GM12878 (cell line): ENCODE results near the gene GAP43.

DNA sequence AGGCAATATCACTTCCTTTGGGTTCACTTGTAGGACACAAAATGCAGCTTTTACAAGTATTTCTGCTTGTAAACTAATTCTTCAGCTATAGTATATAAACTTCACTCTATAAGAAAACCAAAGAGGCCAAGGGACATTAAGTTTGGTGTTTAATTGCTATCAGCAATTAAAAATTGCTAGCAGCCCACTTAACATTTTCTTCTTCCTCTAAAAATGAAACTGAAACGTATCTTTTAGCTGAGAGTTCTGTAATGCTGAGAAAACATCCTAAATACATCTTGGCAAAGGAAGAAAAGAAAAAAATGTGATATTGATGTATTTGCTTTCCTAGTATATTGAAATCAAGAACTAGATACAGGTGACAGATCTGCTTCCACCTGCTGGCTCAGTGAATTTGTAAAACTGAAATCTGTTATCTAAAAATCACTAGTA, 283.3 kb downstream of the ZBTB20 start:
- RAMPAGE, long total RNA, result no peak
- RRBS, 2 experiments, result no CpG with 5 or more reads among the region's 1 CpG
CAGE:
- cytosol, long polyA minus RNA, result no peak
- cytosol, long polyA plus RNA, result no peak
- long polyA plus RNA, result no peak
- nucleolus, long total RNA, result no peak
- nucleus, long polyA plus RNA, result no peak
- nucleus, long total RNA, result no peak

GRCh38 chr3:114892873-114893571, 254.1 kb downstream of the ZBTB20 start:
- RAMPAGE, long total RNA, result no peak
- RRBS, 2 experiments, result no CpG with 5 or more reads among the region's 3 CpGs
CAGE:
- cytosol, long polyA minus RNA, result no peak
- cytosol, long polyA plus RNA, result no peak
- long polyA plus RNA, result no peak
- nucleolus, long total RNA, result no peak
- nucleus, long polyA plus RNA, result no peak
- nucleus, long total RNA, result no peak

GRCh38 chr3:114900517-114901299, 246.4 kb downstream of the ZBTB20 start:
- RAMPAGE, long total RNA, result no peak
- RRBS, 2 experiments, result no CpG with 5 or more reads among the region's 10 CpGs
CAGE:
- cytosol, long polyA minus RNA, result no peak
- cytosol, long polyA plus RNA, result no peak
- long polyA plus RNA, result no peak
- nucleolus, long total RNA, result no peak
- nucleus, long polyA plus RNA, result no peak
- nucleus, long total RNA, result no peak

- RAMPAGE, long total RNA, result no peak
- RRBS, 2 experiments, result no CpG with 5 or more reads among the region's 7 CpGs
CAGE:
- cytosol, long polyA minus RNA, result no peak
- cytosol, long polyA plus RNA, result no peak
- long polyA plus RNA, result no peak
- nucleolus, long total RNA, result no peak
- nucleus, long polyA plus RNA, result no peak
- nucleus, long total RNA, result no peak
These were observed 218.8 kb downstream of the ZBTB20 start for GRCh38 chr3:114928134-114928772.

DNA sequence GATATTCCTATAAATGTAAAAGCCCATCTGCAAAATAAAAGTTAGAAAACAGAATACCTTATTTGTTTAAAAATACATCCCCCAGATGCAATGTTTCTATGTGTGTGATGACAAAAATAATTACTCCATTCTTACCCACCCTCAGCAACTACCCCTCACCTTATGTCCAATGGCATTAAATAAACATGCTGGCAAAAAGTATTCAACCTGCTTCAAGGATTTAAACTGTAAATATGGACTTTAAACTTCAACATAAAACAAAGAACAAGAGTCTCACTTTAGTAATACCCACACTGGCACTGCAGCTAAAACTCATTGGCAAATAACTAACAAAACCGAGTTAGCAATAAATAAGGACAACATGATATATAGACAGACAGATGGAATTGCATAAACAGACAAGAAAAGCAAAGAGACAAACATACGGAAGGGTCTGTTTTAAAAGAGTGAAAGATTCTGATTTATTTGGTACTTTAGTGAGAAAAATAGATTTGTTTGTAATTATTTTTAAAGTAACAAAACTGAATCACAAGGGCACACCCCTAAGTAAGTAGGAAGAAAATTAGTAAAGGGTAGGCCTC, 47.6 kb downstream of the ZBTB20 start:
- RAMPAGE, long total RNA, result no peak
- RRBS, 2 experiments, result no CpG with 5 or more reads among the region's 2 CpGs
CAGE:
- cytosol, long polyA minus RNA, result no peak
- cytosol, long polyA plus RNA, result no peak
- long polyA plus RNA, result no peak
- nucleolus, long total RNA, result no peak
- nucleus, long polyA plus RNA, result no peak
- nucleus, long total RNA, result no peak

DNA sequence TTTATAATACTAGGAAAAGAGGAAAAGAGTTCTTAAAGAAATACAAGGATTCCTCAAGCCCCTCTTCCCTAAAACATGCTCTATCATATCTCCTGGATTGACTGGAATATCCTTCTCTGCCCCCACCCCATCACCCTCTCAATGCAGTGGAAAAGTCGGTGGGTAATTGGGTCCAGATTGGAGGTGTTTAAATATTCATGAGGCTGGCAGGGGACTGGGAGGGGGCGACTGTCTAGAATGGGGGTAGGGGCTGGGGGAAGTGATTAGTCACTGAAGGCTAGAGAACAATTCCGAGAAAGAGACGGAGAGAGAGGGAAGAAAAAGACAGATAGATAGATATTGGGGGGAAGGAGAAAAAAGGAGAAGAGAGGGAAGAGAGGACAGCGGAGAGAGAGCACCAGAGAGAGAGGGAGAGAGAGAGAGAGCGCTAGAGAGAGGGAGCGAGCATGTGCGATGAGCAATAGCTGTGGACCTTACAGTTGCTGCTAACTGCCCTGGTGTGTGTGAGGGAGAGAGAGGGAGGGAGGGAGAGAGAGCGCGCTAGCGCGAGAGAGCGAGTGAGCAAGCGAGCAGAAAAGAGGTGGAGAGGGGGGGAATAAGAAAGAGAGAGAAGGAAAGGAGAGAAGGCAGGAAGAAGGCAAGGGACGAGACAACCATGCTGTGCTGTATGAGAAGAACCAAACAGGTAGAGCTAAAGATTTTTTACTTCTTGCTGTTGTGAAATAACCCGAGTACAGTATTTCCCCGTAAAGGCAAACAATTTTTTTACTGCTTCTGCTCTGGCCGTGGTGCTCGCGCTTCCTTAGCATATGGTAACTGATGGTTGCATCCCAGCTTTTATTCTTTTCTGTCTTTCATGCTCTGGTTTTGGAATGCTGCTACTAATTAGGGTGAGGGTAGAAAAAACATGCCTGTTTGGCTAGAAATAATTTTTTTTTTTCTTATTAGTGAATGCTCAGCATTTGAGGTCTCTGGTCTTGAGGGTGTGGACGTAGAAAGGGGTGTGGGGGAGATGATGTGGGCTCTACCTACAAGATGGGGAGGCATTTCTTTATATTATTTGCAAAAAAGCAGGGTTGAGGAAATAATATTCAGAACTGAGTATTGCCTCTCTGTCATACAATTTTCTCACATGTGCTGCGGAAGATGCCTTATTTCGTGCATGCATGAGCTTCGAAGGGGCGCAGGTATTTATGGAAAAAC, at the start of gene GAP43:
Gene GAP43, plus strand, starts transcription at position 476 of the 1,203 bp plus-strand sequence.
- RAMPAGE, long total RNA, result no peak
- RRBS, 2 experiments, result no CpG with 5 or more reads among the region's 25 CpGs
CAGE:
- cytosol, long polyA minus RNA, result no peak
- cytosol, long polyA plus RNA, result no peak
- long polyA plus RNA, result no peak
- nucleolus, long total RNA, result no peak
- nucleus, long polyA plus RNA, result no peak
- nucleus, long total RNA, result no peak

DNA sequence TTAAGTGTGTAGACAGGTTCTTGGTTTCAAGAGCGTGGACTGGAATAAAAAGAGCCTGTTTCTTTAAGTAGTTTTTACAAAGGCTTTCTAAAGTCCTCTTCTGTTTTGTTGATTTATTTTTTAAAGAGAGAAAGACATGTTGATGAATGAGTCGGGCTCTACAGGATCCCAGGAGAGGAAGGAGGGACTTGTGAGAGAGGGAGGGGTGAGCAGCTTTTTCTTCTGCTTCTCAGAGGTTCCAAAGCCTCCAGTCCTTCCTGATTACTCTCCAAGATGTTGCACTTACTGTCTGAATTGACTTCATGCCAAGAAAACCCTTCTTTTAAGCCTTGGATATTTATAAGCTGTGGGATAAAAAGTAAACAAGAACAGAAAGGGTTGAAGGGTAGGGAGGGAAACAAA, 457.4 kb downstream of the IGSF11 start:
- RAMPAGE, long total RNA, result no peak
- RRBS, 2 experiments, result no CpG with 5 or more reads among the region's 2 CpGs
CAGE:
- cytosol, long polyA minus RNA, result no peak
- cytosol, long polyA plus RNA, result no peak
- long polyA plus RNA, result no peak
- nucleolus, long total RNA, result no peak
- nucleus, long polyA plus RNA, result no peak
- nucleus, long total RNA, result no peak

GRCh38 chr3:118804675-118805046, 230.0 kb downstream of the IGSF11 start:
- RAMPAGE, long total RNA, result no peak
- RRBS, 2 experiments, result no CpG with 5 or more reads among the region's 2 CpGs
CAGE:
- cytosol, long polyA minus RNA, result no peak
- cytosol, long polyA plus RNA, result no peak
- long polyA plus RNA, result no peak
- nucleolus, long total RNA, result no peak
- nucleus, long polyA plus RNA, result no peak
- nucleus, long total RNA, result no peak

- RAMPAGE, long total RNA, result no peak
- RRBS, 2 experiments, result no CpG with 5 or more reads among the region's 3 CpGs
CAGE:
- cytosol, long polyA minus RNA, result no peak
- cytosol, long polyA plus RNA, result no peak
- long polyA plus RNA, result no peak
- nucleolus, long total RNA, result no peak
- nucleus, long polyA plus RNA, result no peak
- nucleus, long total RNA, result no peak
These were observed 47.3 kb downstream of the IGSF11 start for GRCh38 chr3:118987262-118987922.

DNA sequence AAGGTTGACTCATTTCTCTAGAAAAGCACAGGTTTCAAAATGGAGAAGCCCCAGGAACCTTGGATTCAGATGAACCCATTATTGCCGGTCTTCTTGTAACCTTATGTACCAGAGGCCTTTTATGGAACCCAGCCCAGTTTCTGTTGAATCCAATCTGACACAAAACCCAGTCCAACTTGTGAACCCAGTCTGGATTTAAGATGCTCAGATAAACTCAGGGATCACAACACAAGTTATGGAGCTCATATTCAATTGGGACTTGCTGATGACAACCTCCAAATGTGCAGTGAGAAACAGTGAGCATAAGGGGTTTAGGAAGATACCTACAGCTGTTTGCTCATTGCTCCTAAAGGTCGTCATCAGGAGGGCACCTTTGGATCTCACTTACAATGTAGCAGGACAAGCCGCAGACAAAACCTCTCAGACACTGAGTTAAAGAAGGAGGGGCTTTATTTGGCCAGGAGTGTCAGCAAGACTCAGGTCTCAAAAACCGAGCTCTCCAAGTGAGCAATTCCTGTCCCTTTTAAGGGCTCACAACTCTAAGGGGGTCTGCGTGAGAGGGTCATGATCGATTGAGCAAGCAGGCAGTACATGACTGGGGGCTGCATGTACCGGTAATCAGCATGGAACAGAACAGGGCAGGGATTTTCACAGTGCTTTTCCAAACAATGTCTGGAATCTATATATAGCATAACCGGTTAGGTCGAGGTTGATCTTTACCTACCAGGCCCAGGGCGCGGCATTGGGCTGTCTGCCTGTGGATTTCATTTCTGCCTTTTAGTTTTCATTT, 16.7 kb upstream of the B4GALT4 start:
- RAMPAGE, long total RNA, result no peak
- RRBS, 2 experiments, result no CpG with 5 or more reads among the region's 11 CpGs
CAGE:
- cytosol, long polyA minus RNA, result no peak
- cytosol, long polyA plus RNA, result no peak
- long polyA plus RNA, result no peak
- nucleolus, long total RNA, result no peak
- nucleus, long polyA plus RNA, result no peak
- nucleus, long total RNA, result no peak

DNA sequence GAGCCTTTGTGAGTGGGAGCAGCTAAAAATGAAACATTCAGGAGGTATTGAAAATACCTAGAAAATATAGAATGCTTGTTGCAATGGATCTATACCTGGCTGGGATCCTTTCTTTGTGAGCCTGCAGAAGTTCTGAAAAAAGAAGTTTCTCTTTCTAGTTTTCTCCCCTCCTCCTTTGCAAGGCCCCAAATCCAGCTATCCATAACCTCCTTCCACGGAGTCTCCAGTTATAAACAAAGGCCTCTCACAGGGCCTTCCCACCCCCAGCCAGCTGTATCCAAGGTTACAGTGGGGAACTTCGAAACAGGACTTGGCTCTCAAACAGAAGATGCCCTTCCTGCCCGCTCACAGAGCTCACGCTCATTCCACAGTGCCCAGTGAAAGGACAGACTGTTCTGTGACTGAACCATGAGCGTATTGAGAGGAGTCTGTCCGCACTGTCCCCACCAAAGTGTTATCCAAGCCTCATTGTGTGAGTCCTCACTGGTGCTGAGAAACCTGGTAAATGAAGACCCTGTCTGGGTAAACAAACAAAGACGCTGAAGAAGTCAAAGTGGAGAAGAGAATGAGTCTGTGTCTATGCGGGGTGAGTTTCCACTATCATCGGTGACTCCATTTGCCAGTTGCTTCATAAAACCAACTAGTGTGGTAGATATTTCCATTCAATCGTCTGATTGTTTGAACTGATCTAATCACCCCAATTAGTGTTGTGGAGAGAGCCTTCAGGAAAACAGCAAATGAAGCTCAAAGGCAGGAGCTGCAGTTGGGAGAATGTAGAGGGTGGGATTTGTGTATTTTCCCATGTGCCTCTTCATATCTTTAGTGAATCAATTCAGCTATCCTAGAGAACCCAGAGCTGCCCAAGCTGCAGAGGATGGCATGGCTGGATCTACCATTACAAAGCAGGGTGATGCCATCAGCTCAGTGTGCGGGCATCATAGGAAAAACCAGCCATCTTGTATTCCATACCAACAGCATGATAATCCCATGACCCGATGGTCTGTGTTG, 35.5 kb downstream of the ARHGAP31 start:
- RAMPAGE, long total RNA, result no peak
- RRBS, 2 experiments, result no CpG with 5 or more reads among the region's 12 CpGs
CAGE:
- cytosol, long polyA minus RNA, result no peak
- cytosol, long polyA plus RNA, result no peak
- long polyA plus RNA, result no peak
- nucleolus, long total RNA, result no peak
- nucleus, long polyA plus RNA, result no peak
- nucleus, long total RNA, result no peak

- RAMPAGE, long total RNA, result no peak
- RRBS, 2 experiments, result 31 to 90% methylated on average over 6 to 7 of the region's 31 CpGs
CAGE:
- cytosol, long polyA minus RNA, result start-site peak on the plus strand at chr3:119401760-119401766, 42 reads
- cytosol, long polyA plus RNA, result no peak
- long polyA plus RNA, result no peak
- nucleolus, long total RNA, result no peak
- nucleus, long polyA plus RNA, result no peak
- nucleus, long total RNA, result no peak
These were observed 61.8 kb downstream of the TMEM39A start for GRCh38 chr3:119401434-119402272.

DNA sequence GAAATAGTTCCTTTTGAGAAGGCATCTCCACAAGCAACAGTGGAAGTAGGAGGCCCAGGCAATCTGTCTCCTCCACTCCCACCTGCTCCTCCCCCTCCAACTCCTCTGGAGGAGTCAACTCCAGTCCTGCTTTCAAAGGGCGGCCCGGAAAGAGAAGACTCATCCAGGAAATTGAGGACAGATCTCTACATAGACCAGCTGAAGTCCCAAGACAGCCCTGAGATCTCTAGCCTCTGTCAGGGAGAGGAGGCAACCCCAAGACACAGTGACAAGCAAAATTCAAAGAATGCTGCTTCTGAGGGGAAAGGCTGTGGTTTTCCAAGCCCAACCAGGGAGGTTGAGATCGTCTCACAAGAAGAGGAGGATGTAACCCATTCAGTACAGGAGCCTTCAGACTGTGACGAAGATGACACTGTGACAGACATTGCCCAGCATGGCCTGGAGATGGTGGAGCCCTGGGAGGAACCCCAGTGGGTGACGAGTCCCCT, 49.2 kb downstream of the TMEM39A start:
- RAMPAGE, long total RNA, result no peak
- RRBS, 2 experiments, result no CpG with 5 or more reads among the region's 5 CpGs
CAGE:
- cytosol, long polyA minus RNA, result no peak
- cytosol, long polyA plus RNA, result no peak
- long polyA plus RNA, result no peak
- nucleolus, long total RNA, result no peak
- nucleus, long polyA plus RNA, result no peak
- nucleus, long total RNA, result no peak

- RAMPAGE, long total RNA, result no peak
- RRBS, 2 experiments, result no CpG with 5 or more reads among the region's 10 CpGs
CAGE:
- cytosol, long polyA minus RNA, result no peak
- cytosol, long polyA plus RNA, result no peak
- long polyA plus RNA, result no peak
- nucleolus, long total RNA, result no peak
- nucleus, long polyA plus RNA, result no peak
- nucleus, long total RNA, result no peak
These were observed 23.5 kb downstream of the TMEM39A start for GRCh38 chr3:119439791-119440470.

- RAMPAGE, long total RNA, result no peak
- RRBS, 2 experiments, result no CpG with 5 or more reads among the region's 8 CpGs
CAGE:
- cytosol, long polyA minus RNA, result no peak
- cytosol, long polyA plus RNA, result no peak
- long polyA plus RNA, result no peak
- nucleolus, long total RNA, result no peak
- nucleus, long polyA plus RNA, result no peak
- nucleus, long total RNA, result no peak
These were observed 8.2 kb downstream of the POPDC2 start for GRCh38 chr3:119651992-119652834.

DNA sequence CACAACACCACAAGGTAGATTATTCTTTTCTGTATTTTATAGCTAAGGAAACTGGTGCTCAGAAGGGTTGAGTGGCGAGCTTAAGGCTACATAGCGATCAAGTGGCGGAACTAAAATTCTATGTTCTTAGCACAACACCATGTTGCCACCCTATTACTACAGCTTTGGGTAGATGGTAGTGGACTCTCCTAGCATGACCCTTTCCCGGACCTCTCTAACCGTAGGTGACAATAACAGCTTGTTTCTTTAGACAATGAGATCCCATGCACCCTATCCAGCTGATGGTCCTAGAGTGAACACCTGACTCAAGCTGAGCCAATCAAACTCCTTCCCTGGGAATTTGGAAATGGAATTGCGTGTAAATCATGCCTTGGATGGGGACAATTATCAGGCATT, 4.7 kb downstream of the POPDC2 start:
- RAMPAGE, long total RNA, result no peak
- RRBS, 2 experiments, result no CpG with 5 or more reads among the region's 6 CpGs
CAGE:
- cytosol, long polyA minus RNA, result no peak
- cytosol, long polyA plus RNA, result no peak
- long polyA plus RNA, result no peak
- nucleolus, long total RNA, result no peak
- nucleus, long polyA plus RNA, result no peak
- nucleus, long total RNA, result no peak

DNA sequence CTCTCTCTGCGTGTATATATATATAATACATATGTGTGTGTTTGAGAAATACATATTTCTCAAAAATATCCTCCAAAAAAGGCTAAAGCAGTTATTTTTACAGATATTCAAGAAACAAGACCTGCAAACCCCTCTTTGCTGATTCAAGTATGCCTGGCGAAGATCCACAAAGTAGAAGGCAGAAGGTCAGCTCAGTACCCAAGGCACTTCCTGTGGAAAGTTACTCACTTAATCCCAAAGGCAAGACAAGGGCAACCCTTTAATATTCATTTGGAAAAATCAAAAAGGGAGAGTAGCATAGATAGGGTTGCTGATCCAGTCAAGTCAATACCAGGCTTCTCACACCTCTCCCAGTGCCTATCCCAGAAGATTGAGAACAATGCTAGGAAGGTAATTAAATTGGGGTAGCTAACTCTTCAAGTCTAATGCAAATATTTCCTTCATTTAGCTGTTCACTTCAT, 7.3 kb downstream of the COX17 start:
- RAMPAGE, long total RNA, result no peak
- RRBS, 2 experiments, result no CpG with 5 or more reads among the region's 2 CpGs
CAGE:
- cytosol, long polyA minus RNA, result no peak
- cytosol, long polyA plus RNA, result no peak
- long polyA plus RNA, result no peak
- nucleolus, long total RNA, result no peak
- nucleus, long polyA plus RNA, result no peak
- nucleus, long total RNA, result no peak

GRCh38 chr3:119700407-119700922, 2.4 kb upstream of the CFAP91 start:
- RAMPAGE, long total RNA, result no peak
- RRBS, 2 experiments, result no CpG with 5 or more reads among the region's 4 CpGs
CAGE:
- cytosol, long polyA minus RNA, result no peak
- cytosol, long polyA plus RNA, result no peak
- long polyA plus RNA, result no peak
- nucleolus, long total RNA, result no peak
- nucleus, long polyA plus RNA, result no peak
- nucleus, long total RNA, result no peak

GRCh38 chr3:119715191-119715484, 12.3 kb downstream of the CFAP91 start:
- RAMPAGE, long total RNA, result no peak
- RRBS, 2 experiments, result no CpG with 5 or more reads among the region's 2 CpGs
CAGE:
- cytosol, long polyA minus RNA, result no peak
- cytosol, long polyA plus RNA, result no peak
- long polyA plus RNA, result no peak
- nucleolus, long total RNA, result no peak
- nucleus, long polyA plus RNA, result no peak
- nucleus, long total RNA, result no peak

GRCh38 chr3:119716976-119717595, 14.3 kb downstream of the CFAP91 start:
- RAMPAGE, long total RNA, result no peak
- RRBS, 2 experiments, result no CpG with 5 or more reads among the region's 4 CpGs
CAGE:
- cytosol, long polyA minus RNA, result no peak
- cytosol, long polyA plus RNA, result no peak
- long polyA plus RNA, result no peak
- nucleolus, long total RNA, result no peak
- nucleus, long polyA plus RNA, result no peak
- nucleus, long total RNA, result no peak